Vermiform appendix (tissue), 1 donor: ENCODE results near the gene ITFG2.

- PRO-cap = no peak
These were observed 1.6 kb downstream of the FKBP4 start for GRCh38 chr12:2796222-2796916.

- PRO-cap = no peak
These were observed 6.3 kb downstream of the FKBP4 start for GRCh38 chr12:2800843-2801648.

DNA sequence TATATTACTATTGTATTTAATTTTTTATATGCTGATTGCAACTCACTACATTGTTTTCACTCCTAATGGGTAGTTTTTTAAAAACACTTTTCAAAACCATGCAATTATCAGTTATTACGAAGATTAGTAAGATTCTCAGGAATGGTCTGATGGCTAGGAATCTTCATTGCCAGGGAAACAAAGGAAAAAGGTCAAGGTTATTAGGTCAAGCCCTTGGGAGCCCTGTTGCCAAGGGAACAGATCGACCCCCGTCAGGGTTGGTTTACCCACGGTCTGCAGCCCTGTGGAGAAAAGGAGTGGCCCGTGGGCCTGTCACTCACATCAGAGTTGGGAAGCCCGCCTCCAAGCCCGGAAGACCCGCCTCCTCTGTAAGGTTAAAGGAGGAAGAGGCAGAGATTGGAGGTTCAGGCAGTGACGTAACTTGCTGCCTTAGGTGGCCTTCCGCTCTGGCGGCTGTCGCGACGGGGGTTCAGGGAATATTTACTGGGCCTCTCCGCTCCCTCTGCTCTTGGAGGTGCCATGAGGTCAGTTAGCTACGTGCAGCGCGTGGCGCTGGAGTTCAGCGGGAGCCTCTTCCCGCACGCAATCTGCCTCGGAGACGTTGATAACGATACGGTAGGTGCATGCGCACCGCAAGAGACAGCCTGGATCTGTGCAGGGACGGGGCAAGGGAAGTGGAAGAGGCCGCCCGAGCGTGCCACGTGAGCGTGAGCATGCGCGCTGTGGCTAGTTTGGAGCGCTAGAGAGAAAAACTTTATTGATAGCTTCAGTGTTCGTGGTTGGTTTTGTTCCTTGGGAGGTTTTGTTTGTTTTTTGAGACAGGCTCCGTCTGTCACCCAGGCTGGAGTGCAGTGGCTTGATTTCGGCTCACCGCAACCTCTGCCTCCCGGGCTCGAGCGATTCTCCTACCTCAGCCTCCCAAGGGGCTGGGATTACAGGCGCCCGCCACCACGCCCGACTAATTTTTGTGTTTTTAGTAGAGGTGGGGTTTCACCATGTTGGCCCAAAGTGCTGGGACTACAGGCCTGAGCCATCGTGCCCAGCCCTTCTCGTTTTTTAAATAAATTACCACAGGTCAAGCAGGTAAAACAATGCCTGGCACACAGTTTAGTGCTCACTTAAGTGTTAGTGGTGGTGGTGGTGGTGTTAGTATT, at the start of gene ITFG2:
Gene ITFG2 (plus strand): TSS at position 427 of the 1,154 bp plus-strand sequence.
- PRO-cap = unidirectional peak, plus-strand start at position 436 of the sequence; bidirectional peak, plus-strand start at position 816 of the sequence, minus-strand start at position 674 of the sequence

DNA sequence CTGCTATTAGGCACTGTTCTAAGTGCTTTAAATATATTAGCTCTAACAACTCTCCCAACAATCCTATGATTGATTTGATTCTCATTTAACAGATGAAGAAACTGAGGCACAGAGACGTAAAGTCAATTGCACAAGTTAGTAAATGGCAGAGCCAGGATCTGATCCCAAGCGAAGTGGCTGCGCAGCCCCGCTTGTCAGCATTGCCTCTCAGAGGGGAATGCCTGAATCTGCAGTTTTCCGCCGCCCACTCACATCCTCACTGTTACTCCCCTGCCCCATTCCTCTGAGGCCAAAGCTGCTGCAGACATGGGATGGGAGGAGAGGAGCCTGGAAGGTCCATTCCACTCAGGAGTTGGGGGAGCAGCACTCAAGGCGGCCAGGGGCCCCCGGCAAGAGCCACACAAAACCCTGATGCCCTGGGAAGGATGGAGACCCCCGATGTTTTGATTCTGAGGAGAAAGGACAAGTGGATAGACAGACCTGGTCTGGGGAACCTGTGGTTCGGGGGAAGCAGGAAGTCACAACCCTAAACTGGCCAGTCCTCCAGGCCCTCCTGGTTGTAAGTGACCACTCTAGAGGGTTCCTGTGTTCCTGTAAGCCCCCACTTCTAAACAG, 970 bp downstream of the NRIP2 start:
- PRO-cap = bidirectional peak, plus-strand start at position 307 of the sequence, minus-strand start at position 202 of the sequence; unidirectional peak, plus-strand start at position 307 of the sequence

GRCh38 chr12:2889800-2890065, 958 bp upstream of the TULP3 start:
- PRO-cap = no peak

DNA sequence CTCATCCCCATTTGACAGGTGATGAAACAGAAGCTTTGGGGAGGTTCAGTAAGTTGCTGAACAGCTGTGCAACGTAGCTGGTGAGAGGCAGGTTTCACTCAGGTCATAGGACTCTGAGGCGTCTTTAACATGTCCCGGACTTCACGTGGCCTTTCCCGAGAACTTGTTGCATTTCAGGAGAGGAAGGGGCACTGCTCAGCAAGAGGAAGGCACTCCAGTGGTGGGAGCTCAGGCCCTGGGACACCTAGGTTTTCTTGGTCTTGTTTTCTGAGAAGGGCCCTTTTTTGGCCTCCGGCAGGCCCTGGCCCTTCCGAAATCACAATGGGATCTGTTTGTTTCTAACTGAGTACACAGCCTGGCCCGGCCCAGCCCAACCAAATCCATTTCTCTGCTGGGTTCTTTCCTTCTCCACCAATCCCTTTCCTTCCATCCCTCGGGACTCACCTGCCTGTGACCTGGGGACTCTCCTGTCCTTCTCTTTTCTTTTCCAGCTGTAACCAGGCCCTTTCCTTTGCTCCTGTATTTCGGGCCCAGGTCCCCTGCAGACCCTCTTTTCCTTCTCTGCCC, 18.5 kb downstream of the TEAD4 start:
- PRO-cap = no peak

DNA sequence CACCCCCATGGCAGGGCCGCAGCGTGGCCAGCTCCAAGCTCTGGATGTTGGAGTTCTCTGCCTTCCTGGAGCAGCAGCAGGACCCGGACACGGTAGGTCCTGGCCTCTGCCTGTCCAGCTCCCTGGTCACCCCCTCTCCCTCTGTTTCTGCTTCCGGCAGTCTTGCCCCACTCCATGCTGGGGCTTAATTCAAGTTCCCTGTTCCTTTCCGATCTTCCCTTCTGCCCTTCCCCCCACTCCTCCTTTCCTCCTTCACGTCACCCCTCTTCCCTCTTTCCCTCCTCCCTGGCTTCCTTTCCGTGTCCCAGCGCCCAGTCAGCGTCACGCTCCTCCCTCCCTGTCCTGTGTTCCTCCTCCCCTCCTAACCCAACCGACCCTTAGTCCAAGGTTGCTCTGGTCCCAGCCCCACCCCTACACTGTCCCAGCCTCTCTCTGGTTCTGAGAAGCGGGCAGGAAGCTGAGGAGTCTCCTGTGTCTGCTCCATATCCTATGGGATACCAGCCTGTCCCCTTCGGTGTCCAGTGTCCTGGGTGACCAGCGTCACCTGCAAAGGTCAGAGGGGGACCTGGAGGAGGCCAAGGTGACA, 56.4 kb upstream of the TSPAN9 start:
- PRO-cap = no peak

- PRO-cap = no peak
These were observed 55.8 kb downstream of the TSPAN9 start for GRCh38 chr12:3133103-3133311.

DNA sequence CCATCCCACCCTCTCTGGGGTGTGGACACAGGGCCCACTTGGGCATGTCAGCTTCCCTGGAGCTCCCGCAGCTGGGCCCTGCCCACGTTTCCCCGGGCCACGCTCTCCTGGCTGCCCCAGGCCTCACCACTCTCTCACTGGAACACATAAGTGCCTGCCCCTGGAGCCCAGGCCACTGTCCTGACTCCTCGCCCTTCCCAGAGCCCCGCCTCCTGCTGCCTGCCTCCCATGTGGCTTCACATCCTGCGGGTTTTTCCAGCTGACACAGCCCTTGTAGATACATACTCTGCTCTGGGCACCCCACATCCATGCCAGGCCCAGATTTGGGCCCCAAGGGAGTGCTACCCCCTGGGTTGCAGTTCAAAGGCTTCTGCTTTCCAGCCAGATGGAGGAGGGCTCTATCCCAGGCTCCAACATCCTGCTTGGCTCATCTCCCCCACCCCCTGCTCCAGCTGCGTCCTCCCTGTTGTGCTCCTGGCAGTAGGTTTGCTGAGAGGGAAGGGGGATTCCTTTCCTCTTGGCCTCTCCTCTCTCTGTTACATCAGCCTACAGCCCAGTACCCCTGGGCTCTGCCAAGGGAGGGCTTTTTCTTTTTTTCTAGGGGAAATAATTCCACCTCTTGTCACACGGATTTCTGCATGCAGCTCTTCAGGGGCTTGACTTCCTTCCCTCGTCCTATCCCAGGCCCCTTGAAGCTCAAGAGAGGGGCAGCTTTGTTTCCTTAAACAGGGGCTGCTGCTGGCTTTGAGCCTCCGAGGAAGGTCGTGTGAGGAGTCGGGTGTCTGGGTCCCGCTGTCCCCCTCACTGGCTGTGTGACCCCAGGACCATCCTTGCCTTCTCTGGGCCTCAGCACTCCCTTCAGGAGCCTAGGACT, 60.3 kb downstream of the TSPAN9 start:
- PRO-cap = no peak

GRCh38 chr12:3242143-3242894, 165.1 kb downstream of the TSPAN9 start:
- PRO-cap = no peak

- PRO-cap = no peak
These were observed 187.1 kb downstream of the TSPAN9 start for GRCh38 chr12:3264211-3264796.

GRCh38 chr12:3264797-3265237, 187.6 kb downstream of the TSPAN9 start:
- PRO-cap = no peak

GRCh38 chr12:3278883-3279305, 201.7 kb downstream of the TSPAN9 start:
- PRO-cap = no peak

- PRO-cap = no peak
These were observed 175.5 kb upstream of the PRMT8 start for GRCh38 chr12:3315538-3315796.

DNA sequence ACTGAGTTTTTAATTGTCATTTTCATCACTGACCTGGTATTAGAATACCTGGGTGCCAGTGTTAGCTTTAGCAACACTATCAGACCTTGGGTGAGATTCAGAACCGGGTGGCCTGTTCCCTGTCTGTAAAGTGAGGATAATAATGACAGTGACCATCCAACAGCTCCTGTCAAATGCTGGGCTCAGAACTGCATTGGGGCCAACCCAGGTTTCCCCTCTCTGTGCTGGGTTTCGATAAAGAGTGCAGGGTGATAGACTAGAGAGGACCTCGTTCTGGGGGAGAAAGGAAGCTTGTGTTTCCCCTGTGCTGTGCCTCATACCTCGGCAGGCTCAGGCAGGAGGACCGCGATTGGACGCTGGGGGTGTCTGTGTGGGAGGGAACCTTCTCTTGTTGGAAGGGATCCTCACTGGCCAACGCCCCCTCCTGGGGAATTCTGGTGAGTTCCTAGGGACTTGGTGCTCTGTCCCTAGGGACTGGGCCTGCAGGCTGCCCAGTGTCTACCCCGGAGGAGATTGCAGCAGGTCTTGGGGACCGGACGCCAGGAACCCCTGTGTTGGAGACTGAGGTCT, 157.5 kb upstream of the PRMT8 start:
- PRO-cap = no peak

GRCh38 chr12:3684552-3685056, 68.3 kb downstream of the CRACR2A start:
- PRO-cap = no peak

GRCh38 chr12:3885470-3885799, 12.2 kb upstream of the PARP11 start:
- PRO-cap = no peak

- PRO-cap = bidirectional peak, plus-strand start at chr12:3905933, minus-strand start at chr12:3905810
These were observed 32.5 kb upstream of the PARP11 start for GRCh38 chr12:3905733-3906130.

- PRO-cap = no peak
These were observed 78.4 kb upstream of the PARP11 start for GRCh38 chr12:3951456-3952053.

- PRO-cap = no peak
These were observed 89.4 kb upstream of the PARP11 start for GRCh38 chr12:3962440-3963064.